Mononuclear cell (primary cell): ENCODE data around the gene TNFAIP8.

GRCh38 chr5:118952151-118952581, 36.2 kb downstream of the DTWD2 start:
- RRBS = 96% methylated on average over 2 of the region's 13 CpGs

DNA sequence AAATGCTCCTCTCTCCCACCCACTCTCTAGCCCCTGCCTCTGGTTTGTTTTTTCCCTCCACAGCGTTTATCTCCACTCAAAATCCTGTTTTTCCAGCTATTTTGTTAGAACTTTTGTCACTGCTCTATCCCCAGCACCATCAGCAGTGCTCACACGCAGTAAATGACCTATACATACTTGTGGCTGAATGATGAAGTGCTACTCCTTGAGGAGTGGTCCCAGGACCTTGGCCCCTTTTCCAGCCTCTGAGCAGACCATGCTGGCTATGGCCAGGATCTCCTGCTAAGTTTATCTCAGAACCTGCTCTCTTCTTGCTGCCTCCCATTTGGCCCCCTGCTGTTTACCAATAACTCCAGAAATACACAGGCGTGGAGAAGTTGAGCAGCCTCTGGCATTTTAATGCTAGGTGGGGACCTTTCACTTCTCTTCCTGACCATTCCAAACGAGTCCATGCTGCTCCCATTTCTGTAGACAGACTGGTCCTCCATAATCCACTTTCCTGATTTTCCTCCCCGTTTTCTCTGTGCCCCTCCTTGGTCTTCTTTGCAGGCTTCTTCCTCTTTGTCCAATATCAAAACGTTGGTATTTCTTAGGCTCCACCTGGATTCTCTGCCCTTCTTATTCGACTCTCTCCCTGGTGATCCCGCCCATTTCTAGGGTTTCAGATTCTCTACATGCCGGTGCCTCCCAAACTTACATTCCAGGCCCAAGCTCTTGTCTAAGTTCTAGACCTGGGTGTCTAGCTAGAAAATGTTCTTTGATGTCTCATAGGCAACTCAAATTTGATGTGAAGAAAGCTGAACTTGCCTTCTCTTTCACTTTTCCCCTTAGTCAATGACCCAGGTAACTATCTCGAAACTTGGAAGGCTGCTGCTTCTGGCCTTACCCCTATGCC, 33.4 kb upstream of the TNFAIP8 start:
- RRBS = no CpG with 5 or more reads among the region's 10 CpGs

- RRBS = no CpG with 5 or more reads among the region's 2 CpGs
Measured at GRCh38 chr5:119336206-119336621, 19.6 kb upstream of the TNFAIP8 start.

DNA sequence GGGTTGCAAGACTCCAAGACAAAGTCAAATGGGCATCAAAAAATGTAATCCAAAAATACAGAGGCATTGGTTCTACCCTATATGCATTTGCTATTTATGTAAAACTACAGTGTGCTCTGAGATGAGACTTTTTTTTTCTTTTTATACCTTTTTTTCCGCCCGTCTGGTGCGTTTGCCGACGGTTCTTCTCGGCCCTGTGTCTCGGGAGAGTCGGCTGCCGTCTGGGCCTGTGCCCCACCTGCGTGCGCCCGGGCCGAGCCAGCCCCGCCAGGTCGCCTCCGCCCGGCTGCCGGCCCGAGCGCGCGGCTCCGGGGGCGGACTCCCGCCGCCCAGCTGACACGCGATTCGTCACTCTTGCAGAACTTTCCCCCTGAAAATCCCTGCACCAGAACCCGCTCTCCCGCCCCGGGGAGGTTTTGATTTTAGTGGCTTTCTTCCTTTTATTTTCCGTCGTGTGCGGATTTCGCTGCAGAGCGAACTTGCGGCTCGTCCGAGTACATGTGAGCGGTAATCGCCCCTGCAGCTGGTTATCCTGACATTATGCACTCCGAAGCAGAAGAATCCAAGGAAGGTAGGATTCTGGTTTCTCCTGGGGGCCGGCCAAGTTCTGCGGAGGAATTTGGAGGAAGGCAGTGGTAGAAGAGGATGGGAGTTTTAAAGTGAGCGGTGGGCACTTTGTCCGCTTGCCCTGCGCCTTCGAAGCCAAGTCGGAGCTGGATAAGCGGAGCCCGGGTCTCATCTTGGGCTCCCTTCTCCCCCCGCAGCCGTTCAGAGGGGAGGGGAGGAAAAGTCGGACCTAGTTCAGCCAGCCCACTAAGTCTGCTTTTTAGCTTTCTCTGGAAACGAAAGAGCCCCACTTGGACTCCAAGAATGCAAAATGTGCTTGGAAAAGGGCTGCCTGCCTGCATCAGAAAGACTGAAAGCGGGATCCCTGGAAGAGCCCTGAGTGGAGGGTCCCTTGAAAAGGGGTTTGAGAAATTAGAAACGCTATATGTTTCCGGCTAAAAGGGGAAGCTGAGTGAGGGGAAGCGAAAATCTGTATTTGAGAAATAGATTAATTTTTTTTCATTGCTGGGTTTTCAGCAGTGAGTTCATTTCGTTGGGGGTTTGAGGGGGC, at the start of gene TNFAIP8:
TSS of gene TNFAIP8 (plus strand) at position 469 of the 1,117 bp plus-strand sequence.
- RRBS = 2% methylated on average over 9 of the region's 61 CpGs

- RRBS = no CpG with 5 or more reads among the region's 1 CpG
Measured at GRCh38 chr5:120916350-120916845, 452.3 kb downstream of the PRR16 start.

DNA sequence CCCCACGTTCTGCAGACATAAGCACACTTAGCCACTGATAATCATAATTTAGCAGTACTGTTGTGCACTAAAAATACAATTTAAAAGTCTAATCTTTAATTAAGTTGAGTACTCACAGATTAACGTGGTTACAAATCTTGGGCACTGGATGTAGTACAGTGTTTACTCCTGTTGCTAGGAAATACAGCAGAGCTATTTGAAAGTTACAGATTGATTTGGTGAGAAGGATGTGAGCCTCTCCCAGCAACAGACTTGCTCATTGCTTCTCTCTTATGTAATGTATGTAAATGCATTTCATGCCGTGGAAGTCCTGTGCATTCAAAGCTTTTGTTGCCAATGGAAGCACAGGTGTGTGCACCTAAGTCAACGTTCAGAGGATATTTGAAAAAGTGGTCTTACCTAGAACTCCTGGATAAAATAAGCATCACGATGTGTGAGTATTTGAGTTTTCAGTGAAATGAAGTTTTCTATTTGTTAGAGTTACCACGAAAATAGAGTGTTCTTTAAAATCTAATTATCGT, 11.2 kb downstream of the SNCAIP start:
- RRBS = no CpG with 5 or more reads among the region's 7 CpGs

DNA sequence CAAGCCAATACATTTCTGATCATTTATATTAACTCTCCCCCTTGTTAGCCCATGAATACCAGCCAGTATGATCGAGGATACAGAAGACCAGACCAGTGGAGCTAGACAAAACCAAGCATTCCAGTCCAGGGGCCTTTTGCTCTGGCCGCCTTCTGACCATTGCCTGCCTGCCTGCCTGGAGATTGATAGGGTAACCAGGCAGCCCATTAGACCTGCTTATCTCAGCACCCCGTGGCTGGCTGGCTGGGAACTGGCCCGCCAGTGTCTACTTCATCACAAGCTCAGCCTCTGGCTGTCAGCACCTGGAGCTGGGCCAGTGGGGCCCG, 181.2 kb downstream of the SNCAIP start:
- RRBS = no CpG with 5 or more reads among the region's 5 CpGs

DNA sequence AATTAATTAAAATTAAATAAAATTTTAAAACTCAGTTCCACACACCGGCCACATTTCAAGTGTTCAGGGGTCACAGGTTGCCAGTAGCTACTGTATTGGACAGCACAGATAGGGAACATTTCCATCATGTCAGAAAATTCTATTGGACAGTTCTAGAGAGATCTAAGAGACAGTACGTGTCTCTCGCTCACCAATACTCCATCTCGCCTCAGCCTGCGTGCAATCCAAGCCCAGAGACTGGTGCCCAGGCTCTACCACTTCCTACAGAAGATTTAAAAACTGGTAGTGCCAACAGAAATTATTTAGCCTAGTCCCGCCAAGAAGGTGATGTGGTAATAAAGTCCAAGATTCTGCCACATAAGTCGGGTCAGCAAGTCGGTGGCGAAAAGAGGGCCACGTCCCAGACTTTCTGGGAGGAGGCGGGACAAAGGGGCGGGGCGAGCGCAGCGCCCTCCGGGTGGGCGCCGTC, 364 bp upstream of the SNX2 start:
- RRBS = no CpG with 5 or more reads among the region's 18 CpGs

GRCh38 chr5:123032678-123033340, 3.7 kb downstream of the PPIC start:
- RRBS = no CpG with 5 or more reads among the region's 3 CpGs

GRCh38 chr5:124661094-124661904, 85.1 kb downstream of the ZNF608 start:
- RRBS = no CpG with 5 or more reads among the region's 7 CpGs

DNA sequence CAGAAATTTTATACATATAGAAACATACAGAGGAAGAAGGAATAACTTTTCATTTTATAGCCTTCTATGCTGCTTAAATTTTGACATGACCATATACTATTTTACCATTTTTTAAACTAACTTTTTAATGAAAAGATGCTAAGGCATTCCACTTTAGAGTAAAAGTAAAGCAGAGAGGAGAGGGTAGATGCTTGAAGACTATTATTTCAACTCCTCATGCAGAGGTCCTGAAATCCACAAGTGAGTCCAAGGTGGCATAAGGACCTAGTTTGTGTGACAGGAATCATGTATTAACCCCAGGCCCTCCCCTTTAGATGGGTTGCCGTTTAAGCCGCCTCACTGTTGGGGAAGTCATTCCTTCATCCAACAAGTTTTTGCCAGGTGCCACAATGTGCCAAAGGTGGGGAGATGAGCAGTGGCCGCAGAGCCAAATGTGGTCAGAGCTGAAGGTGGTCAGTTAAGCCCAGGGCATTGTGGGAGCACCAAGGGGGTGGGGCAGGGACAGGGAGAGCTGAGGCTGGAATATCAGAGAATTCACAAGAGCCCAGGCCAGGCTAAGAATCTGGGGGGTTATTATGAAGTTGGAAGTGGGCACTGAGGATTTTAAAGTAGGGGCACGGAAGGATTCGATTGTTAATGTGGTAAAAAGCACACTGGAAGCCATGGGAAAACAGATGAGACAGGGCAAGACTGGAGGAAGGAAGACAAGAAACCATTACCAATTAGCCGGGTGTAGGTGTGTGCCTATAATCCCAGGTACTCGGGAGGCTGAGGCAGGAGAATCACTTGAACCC, 35.0 kb downstream of the ZNF608 start:
- RRBS = no CpG with 5 or more reads among the region's 7 CpGs

- RRBS = no CpG with 5 or more reads among the region's 7 CpGs
Measured at GRCh38 chr5:124906185-124907232, 160.1 kb upstream of the ZNF608 start.

DNA sequence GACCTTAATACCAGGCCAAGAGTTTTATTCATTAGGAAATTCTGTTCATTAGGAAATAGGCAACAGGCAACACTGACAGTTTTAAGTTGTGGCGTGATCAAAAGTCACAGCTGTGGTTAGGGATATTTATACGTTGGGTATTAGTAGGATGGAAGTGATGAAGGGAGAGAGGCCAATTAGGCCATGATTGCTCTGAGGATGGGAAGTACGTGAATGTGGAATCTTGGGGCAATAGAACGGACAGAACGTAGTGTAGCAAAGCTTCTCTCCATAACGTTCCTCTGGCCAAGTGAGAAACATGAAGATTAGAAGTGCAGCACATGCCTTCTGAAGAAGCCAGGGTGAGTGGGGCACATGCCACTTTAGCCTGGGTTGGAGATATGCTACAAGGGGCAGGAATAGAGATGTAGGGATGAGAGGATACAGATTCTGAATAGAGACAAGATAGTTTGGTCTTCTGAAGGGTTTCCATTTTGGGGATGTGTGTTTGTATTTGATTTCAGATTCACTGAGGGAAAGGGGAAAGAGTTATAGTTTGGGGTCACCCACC, 290.2 kb upstream of the ZNF608 start:
- RRBS = no CpG with 5 or more reads among the region's 6 CpGs

DNA sequence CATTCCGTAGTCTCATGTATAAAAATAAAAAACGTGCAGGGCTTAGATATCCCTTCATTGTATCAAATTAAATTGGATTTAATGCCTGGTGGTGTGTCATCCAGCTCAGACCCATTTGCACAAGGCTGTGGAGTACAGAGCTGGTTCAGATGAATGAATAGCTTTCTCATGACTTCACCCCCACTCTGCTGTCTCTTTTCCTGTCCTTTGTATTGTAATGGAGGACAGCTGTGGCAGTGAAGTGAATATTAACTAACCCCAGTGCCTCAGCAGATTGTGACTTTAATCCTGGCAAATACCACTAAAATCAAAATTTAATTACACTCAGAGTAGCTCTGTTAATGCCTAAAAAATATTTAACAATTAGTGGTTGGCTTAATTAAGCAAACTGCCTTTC, 626.6 kb upstream of the ZNF608 start:
- RRBS = no CpG with 5 or more reads among the region's 2 CpGs

DNA sequence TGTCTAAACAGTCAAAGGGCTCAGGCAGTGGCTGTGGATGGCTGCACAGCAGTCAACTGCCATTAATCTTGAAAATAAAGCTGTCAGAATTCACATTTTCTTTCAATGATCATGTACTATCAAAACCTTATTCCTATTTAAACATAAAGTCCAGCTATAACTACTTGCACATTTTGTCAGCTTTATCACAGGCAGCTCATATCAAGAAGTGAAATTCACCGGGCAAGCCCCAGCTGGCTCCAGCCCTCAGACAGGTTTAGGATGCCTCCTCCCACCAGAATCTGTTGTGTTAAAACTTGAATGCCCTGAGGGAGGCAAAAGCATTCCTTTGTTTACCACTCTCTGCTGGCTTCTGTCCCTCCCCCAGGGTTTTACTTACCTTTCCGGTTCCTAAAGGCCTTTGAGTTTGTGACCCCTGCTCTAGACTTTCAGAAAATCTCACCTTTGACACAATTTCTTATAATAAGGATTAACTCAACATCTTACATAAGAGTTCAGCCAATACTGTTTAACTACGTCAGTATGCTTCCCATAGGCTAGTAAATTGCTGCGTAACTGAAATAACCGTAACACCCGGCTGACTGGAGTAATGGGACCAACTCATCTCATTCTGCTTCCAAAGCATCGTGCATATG, 54.8 kb upstream of the GRAMD2B start:
- RRBS = no CpG with 5 or more reads among the region's 7 CpGs

DNA sequence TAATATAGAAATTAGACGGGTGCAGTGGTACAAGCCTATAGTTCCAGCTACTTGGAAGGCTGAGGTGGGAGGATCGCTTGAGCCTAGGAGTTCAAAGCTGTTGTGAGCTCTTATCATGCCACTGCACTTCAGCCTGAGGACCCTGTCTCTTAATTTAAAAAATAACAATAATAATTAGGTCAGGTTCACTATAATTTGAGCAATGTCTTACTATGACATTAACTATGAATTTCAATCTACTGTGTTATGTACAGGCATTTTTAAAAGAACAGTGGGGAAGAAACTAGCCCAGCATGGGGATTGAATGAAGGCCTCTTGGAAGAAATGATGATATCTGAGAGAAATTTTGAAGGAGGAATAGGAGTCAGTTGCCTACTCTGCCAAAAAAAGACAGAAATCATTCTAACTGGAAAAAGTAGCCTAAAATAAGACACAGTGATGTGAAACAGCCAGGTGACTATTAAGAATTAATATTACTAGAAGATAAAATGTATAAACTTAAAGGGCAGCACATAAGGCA, 13.3 kb downstream of the GRAMD2B start:
- RRBS = no CpG with 5 or more reads among the region's 2 CpGs

- RRBS = 50% methylated on average over 1 of the region's 5 CpGs
Measured at GRCh38 chr5:126680020-126680731, 48.7 kb downstream of the TEX43 start.

GRCh38 chr5:126961665-126962351, 68.5 kb downstream of the MARCHF3 start:
- RRBS = no CpG with 5 or more reads among the region's 2 CpGs